HT1080 (cell line): ENCODE data around the genes TNFAIP8L3, DMXL2 and TMOD3.

RAMPAGE:
- cytosol, long total RNA: no peak
- long total RNA: no peak
- nucleus, long total RNA: no peak
These were observed 134.2 kb downstream of the DUT start for GRCh38 chr15:48465386-48465941.

DNA sequence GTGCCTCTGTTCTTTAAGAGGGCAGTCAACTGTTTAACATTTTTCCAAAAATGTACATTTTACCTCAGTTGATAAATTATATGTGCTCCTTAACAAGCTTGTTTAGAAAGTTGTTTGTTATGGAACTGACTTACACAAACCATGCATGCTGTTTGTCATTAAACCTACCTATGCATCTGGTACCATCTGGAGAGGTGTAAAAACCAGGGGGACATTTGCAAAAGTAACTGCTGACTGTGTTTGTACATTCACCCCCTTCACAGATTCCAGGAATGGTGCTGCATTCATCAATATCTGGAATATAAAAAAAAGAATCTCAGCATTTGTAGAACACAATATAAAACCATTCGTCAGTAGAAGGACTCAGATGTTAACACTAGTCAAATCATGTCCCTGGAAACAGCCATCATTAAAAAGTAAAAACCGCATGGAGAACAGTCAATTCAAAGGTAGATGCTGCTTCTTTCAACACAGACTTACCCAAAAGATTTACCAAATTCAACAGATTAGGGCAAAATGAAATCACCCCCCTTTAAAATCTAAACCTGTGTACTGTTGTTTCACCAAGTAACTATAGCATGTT lies 119.5 kb downstream of the FBN1 start:
RAMPAGE:
- cytosol, long total RNA: no peak
- long total RNA: no peak
- nucleus, long total RNA: no peak

RAMPAGE:
- cytosol, long total RNA: no peak
- long total RNA: no peak
- nucleus, long total RNA: no peak
These were observed 108.7 kb downstream of the FBN1 start for GRCh38 chr15:48536643-48537330.

DNA sequence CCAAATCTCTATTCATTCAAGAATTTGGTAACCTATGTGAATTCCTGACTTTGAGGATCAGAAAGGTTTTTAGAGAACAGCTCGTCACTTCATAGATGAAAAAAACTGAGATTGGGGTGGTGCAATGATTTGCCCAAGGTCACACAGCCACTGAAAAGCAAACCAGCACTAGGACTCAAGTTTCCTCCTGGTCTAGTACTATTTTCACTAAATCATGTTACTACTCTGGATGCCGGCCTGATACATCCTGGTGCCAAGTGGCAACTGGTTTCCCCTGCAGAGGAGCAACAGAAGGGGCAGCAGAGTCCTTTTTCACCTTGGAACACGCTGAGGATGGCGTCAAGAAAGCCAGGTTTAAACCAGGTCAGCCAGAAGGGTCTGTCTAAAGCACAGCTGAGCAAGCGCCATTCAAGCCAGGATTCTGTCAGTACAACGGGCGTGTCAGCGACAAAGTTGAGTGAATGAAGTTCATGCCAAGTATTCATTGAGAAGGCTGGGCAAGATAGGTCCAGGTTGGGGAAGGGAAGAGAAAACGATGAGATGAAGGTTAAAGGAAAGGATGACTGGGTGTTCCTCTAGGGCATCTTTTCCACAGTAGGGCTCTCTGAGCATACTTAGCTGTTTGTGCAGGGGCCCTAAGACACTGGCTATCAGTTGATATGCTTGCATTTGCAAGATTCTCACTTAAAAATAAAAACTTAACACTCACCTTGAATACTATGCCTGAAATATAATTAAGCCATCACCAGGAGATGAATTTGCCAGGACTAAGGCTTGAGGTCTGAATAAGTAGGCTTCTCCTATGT lies 88.2 kb downstream of the FBN1 start:
RAMPAGE:
- cytosol, long total RNA: no peak
- long total RNA: no peak
- nucleus, long total RNA: no peak

DNA sequence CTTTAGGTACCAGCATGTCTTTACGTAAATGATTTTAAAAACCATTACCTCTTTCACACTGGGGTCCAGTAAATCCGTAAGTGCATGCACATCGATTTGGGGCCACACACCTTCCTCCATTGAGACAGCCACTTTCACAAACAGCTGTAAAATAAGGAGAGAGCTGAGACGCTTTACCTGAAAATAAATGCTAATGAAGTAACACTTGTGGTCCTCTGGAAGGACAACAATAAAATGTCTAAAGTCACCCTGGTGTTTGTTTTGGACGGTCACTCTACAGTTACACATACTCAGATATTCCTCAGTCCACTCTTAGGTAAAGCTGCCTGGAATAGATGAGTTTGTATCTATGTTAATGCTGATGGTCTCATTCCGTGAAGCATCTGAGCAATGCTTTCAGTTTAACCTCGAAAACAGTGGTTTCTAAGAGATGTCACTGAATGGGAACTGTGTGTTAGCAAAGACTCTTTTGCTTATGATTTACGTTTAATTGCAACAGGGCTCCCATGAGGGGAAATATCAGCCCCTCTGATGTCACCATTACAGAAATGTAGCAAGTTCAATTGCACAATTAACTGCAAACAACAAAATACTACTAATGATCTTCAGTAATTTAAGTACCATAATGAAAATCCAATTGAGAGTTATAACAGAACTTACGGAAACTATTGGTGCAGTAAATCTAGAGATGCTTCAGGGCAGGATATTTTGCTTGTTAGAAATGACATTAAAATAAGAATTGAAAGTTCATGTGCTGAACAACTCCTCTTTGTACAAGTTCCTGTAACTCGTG lies 49.1 kb downstream of the FBN1 start:
RAMPAGE:
- cytosol, long total RNA: no peak
- long total RNA: no peak
- nucleus, long total RNA: no peak

DNA sequence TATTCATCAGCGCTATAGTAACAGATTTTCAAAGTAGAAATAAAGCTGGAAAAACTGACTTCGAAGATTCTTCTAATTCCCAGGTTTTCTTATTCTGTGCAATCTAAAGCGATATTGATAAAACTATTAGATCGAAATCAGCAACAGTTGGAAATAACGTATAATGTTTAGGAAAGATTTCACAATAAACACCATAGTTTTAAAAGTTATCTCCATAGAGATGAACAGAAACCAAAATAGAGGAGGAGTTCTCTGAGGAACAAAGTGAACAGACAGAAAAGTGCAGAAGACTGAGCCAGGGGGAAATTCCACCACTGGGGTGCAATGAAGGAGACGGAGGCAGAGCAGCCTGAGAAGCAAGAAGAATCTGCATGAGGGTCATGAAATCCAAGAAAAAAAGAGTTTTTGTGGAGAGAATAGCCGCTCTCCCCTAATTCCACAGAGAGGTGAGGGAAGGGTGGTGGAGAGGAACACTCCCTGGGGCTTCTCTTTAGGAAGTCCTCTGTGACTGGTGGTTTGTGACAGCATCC lies 23.1 kb downstream of the ATP8B4 start:
RAMPAGE:
- cytosol, long total RNA: no peak
- long total RNA: no peak
- nucleus, long total RNA: no peak

DNA sequence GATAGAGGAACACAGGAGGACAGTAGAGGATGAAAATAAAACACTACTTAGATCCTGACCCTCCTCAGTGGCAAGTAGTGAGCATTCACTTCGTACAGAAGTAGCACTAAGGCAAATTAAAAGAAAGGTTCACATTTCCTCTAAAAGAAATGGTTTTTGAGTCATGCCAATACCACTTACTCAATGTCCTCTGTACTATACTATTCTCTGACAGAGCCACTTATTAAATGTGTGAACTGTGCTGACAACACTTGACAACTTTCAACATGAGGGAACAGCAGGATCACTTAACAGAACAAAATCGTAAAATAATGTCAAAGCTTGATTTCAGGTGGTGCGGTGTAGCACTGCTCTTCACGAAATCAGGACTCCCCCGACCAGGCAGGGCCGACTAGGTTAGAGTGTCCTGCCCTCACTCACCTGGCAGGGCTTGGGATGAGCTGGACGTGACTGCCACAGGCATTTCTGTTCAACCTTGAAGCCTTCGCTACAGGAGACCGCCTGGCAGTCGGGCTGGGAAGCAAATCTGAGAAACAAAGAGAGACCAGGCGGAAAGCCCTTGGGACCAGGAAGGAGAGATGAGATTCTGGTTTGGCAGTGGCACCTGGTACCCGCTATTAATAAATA lies 671 bp upstream of the SLC27A2 start:
RAMPAGE:
- cytosol, long total RNA: no peak
- long total RNA: no peak
- nucleus, long total RNA: no peak

GRCh38 chr15:50250892-50251338 lies 14.6 kb downstream of the HDC start:
RAMPAGE:
- cytosol, long total RNA: no peak
- long total RNA: no peak
- nucleus, long total RNA: no peak

DNA sequence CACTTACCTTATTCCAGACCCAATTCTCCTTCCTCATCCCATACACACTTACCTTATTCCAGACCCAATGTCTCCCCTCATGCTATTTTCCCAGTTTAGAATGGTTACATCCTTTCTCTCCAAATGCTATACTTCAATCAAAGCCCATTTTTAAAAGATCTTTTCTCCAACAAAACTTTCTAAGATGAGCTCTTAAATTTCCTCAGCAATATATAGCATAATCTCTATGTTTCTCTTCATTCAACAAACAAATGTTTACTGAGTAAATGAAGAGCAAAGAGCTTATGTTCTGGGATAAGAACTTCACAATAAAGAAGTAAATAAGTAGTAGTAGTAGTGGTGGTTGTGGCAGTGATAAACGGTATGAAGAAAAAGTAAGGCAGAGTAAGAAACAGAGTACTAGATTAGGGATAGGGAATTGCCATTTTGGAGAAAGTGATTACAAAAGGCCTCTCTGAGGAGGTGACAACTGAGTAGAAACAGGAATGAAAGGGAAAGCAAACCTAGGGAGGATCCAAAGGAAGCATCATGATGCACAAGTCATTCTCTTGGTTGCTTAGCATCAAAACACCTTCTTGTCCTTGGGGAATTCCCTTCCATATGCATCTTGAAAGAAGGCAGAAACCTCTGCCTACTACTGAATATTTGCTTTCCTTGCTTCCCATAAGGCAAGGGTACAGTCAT lies 24.3 kb downstream of the GABPB1 start:
RAMPAGE:
- cytosol, long total RNA: no peak
- long total RNA: no peak
- nucleus, long total RNA: no peak

DNA sequence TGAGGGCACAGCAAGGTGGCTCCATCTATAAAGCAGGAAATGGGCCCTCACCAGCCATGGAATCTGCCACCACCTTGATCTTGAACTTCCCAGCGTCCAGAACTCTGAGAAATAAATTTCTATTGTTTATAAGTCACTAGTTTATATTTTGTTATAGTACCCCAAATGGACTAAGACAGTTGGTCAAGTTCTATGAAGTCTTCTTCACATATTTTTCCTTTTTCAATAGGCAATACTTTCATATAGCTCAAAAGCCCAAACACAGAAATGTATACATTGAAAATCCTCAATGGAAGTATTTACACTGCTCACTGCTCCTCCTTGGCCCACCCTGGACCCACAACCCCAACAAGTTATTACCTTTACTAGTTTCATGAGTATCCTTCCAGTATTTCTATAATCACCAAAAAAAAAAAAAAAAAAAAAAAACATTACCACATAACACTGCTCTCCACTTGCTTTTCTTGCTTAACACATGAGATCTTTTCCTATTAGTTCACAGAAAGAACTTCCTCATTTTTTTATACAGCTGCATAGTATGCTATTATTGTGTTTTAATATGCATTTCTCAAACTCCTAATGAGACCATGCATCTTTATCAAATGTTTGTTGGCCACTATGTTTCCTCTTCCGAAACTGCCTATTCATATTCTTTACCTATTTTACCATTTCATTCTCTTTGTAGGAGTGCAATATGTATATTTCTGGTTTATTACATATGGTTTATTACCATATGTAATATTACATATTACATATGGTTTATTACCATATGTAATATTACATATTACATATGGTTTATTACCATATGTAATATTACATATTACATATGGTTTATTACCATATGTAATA lies 14.6 kb downstream of the GABPB1 start:
RAMPAGE:
- cytosol, long total RNA: no peak
- long total RNA: no peak
- nucleus, long total RNA: no peak

DNA sequence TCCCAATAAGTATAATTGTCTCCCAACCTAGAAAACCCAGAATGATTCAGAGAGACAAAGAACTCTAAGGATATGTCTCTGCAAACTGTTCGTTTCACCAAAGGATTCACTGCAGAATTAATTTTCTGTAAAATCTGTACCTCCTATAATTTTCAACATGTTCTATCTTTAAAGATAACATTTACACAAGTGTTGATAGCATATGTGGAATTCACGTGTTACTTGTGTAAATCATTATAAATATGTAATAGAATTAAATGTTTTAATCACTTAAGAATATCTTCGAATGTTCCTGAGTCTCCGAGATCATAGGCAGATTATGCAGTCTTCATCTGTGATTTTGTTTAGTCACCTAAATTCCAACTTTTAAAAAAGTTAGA lies 2.1 kb downstream of the GABPB1 start:
RAMPAGE:
- cytosol, long total RNA: no peak
- long total RNA: no peak
- nucleus, long total RNA: no peak

GRCh38 chr15:50536969-50537526 lies 9.4 kb downstream of the USP50 start:
RAMPAGE:
- cytosol, long total RNA: no peak
- long total RNA: no peak
- nucleus, long total RNA: no peak

RAMPAGE:
- cytosol, long total RNA: no peak
- long total RNA: no peak
- nucleus, long total RNA: no peak
These were observed 19.4 kb downstream of the TNFAIP8L3 start for GRCh38 chr15:51075130-51075882.

DNA sequence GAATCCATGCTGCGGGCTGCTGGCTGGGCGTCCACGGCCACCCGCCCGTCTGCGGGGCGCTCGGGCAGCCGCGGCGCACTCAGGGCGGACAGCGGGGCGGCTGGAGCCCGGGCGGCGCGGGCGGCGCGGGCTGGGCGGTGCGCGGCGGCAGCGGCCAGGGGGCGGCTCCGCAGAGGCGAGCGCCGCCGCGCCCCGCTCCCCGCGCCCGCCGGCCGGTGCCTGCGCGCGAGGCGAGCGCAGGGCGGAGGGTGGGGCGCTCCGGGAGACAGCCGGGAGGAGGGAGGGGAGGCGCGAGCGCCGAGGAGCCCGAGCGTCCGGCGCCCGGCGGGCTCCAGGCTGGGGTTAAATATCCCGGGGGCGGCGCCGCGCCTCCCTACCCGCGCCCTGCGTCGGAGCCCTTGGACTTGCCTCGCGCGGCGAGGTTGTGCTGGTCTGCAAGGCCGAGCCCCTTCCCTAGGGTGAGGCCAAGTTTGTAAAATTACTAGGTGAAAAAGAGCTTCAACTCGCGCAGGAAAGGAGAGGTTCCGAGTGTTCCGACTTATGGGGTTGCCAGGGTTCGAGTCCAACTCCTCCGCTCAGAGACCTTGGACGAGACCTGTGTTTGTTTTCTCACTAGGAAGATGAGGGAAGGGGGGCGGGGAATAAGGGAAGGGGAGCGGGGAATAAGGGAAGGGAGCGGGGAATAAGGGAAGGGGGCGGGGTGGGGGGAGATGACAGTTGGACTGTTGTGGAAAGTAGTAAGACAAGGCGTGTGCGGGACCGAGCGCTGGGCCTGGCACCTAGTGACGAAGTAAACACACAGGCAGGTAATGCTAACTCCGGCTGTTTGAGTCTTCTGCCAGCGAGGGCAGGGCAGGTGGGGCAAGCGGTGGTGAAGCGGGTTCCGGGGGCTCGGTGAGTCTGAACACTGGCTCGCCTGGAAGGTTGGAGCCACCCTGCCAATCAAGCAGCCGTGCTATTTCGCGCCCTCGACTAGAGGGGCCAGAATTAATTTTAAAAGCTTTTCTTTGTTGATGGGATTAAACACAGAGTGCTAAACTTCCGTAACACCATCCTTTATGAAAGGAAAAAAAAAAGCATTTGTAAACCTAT lies at the start of gene TNFAIP8L3:
TSS of gene TNFAIP8L3 (minus strand) at position 319 of the 1,092 bp plus-strand sequence.
RAMPAGE:
- cytosol, long total RNA: no peak
- long total RNA: no peak
- nucleus, long total RNA: no peak

DNA sequence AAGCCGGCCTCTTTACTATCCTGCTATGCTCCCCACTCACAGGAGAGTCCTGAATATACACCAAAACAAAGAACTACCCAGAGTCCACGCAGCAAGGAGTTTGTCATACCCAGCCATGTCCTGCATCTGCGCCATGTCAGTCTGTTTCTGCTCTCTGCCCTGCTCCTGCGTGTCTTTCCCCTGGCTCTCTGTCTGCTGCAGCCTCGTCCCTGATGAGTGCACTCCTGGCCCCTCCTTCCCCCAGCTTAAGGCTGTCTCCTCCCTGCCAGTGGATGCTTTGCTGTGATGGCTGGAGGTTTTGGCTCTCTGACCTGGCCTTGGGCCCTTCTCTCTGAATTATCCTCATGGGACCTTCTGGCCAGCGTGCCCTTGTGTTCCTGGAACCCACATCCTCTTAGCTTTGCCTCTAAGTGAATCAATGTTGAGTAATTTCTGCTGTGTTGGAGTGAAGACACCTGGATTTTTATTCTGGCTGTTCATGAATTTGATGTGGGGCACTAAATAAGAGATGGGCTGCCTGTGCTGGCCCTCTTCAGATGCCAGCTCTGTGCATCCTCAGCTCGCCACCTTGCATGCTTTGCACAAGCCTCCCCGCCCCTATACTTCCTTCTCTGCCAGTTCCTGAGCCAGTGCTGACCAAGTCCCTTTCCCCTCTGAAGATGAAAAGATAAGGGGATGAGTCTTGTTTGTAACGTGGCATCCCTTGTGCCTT lies 9.8 kb upstream of the TNFAIP8L3 start:
RAMPAGE:
- cytosol, long total RNA: no peak
- long total RNA: no peak
- nucleus, long total RNA: no peak

GRCh38 chr15:51208315-51208746 lies 113.6 kb upstream of the TNFAIP8L3 start:
RAMPAGE:
- cytosol, long total RNA: no peak
- long total RNA: no peak
- nucleus, long total RNA: no peak

DNA sequence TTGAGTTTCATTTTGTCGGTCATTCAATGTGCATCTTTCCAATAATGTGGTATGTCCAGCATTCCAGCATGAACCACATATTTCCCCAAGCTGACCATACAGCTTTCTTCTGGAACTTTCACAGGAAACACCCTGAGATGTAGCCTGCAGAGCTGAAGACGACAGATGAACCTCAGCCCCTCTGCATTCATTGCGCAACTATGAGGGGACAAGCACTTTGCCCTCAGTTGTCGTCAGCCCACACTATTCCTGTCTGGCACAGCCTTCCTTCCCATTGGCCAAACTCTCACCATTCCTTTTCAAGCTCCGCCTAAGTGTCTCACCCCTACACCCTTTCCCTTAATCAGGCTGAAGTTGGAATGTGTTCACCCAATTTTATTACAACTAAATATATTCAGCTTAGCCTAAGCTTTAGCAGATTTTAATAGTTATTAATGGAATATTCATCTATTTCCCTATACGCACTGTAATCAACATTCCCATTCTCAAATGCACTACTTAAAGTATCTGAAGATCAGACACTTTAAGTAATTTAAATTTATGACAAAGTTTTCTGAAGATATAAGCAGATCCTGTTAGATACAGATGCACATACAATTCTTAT lies 19.4 kb downstream of the CYP19A1 start:
RAMPAGE:
- cytosol, long total RNA: no peak
- long total RNA: no peak
- nucleus, long total RNA: no peak

DNA sequence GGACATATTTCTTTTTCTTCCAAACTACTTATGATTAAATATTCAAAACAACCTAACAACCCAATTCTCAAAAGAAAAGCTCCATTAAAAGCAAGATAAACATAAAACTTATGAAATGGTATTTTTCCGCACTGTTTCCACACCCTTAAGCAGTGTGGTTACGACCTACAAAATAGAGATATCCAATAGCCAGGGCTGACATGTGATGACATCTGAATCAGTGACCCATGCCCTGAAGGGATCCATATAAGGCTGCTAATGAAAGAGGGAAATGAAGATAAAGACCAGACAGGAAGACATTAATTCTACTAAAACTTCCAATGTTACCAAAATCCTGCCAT lies 45.5 kb downstream of the DMXL2 start:
RAMPAGE:
- cytosol, long total RNA: no peak
- long total RNA: no peak
- nucleus, long total RNA: no peak

DNA sequence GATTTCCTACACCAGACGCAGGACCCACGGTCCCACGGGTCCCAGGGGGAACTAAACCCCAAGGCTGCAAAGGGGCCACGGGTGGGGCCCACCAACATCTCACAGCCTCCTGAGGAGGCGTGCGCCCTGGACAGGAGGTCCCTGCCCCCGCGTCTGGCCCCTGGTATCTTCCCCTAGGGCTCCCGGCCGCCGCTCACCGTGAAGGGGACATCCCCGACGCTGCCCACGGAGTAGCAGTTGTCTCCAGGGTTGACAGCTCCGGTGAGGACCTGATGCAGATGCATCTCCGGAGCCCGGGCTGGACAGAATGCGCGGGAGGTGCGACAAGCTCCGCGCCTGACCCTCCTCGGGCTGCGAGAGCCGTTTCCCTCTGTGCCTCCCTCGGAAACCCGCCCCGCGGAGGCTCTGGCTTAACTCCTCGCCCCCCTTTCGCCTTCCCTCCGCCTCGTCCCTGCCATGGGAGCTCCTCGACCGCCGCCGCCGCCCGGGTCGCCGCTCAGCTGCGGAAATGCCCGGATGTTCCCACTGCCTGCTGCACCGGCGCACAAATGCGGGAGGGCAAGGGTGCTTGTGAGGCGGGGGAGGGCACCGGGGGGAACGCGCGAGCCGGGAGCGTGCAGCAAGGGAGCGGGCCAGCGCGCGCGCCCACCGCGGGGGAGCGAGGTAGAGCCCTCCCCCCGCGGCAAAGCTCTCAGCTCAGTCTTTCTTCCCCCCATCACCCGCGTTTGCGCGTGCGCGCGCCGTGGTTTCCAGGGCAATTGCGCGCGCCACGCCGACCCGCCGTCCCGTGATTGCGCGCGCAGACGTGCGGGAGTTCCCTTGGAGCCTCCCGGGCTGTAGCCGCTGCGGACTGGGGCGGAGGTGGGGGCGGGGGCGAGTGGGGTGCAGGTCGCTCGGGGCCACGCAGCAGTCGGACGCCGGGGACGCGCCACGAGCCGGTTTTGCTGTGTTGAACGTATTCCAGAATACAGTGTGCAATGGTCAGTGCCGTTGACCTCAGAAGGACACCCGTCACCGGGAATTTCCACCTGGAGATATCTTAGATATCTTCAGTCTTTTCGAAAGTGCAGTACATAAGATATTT lies at the start of gene DMXL2:
TSS of gene DMXL2 (minus strand) at position 510 of the 1,084 bp plus-strand sequence.
RAMPAGE:
- cytosol, long total RNA: no peak
- long total RNA: no peak
- nucleus, long total RNA: no peak

RAMPAGE:
- cytosol, long total RNA: start-site peak on the plus strand at chr15:51829665-51829715, 379 and 284 reads in 2 replicates
- long total RNA: start-site peak on the plus strand at chr15:51829665-51829680, 143 reads
- nucleus, long total RNA: start-site peak on the plus strand at chr15:51829665-51829692, 664 and 288 reads in 2 replicates
These were observed at the start of gene TMOD3 for GRCh38 chr15:51829307-51830595. Gene TMOD3, plus strand, starts transcription at chr15:51829653.